Umbilical cord (tissue), 2 donors: ENCODE results near the gene SORCS3.

DNA sequence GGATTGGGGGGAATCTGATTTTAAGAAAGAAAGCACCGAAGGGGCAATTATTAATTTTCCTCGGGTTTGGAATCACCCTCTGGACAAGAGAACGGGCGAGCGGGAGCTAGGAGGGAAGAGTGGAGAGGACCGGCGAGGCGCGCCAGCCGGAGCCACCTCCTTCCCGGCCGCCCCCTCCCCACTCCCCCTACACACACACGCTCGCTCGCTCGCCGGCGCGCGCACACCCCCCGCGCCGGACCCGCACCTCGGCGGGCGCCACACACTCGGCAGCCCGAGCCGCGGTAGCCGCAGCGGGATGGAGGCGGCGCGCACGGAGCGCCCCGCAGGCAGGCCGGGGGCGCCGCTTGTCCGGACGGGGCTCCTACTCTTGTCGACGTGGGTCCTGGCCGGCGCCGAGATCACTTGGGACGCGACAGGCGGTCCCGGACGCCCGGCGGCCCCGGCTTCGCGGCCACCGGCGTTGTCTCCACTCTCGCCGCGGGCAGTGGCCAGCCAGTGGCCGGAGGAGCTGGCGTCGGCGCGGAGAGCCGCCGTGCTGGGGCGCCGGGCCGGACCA, at the start of gene SORCS3:
SORCS3 (plus strand) TSS at position 261 of the 559 bp plus-strand sequence.
- RAMPAGE, long total RNA, result no peak

- RAMPAGE, long total RNA, result no peak
Measured at GRCh38 chr10:105877750-105878261, 1236.7 kb downstream of the SORCS3 start.

GRCh38 chr10:106931367-106931817, 233.1 kb downstream of the SORCS1 start:
- RAMPAGE, long total RNA, result no peak

GRCh38 chr10:107162922-107163515, 1.5 kb downstream of the SORCS1 start:
- RAMPAGE, long total RNA, result no peak

- RAMPAGE, long total RNA, result no peak
Measured at GRCh38 chr10:109953723-109953970, 30.3 kb upstream of the XPNPEP1 start.

GRCh38 chr10:109982023-109982591, 25.7 kb upstream of the ADD3 start:
- RAMPAGE, long total RNA, result no peak

DNA sequence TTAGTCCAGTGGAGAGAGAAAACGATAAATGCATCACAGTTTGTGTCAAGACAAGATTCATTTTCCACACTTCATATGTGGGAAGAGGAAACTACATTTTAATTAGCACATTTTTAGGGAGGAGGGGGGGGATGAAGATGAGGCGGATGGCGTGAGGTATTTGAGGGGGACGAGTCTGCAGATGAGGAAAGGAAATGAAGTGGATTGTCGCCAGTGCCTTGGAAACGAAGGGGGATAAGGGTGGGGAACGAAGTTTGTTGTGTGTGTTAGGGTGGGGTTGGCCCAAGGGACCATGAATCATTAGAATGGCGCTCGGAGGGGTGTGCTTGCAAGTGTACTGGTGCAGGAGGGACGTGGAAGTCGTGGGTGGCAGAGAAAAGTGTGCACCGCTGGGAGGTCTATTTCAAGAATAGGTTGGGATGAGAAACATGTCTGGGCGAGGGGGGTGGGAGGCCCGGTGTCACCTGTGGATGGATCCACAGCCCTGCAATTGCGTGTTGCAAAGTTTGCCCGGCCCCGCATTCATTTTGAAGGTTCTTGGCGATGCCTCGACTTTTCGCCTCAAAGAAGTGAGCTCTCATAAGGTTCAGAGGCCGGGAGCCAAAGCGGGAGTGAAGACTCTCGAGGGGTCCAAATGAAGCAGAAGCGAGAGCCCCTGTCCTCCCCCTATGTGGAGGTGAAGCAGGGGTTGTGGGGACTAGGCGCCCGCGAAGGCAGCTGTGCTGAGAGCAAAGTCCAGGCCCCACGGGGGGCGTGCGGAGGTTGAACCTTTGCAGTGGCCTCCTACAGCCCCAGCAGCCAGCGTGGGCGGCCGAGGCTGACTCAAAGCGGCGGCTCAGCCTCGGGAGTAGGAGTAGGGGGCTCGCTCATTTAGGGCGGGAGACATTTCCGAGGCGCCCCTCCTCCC, 903 bp upstream of the ADD3 start:
- RAMPAGE, long total RNA, result no peak

DNA sequence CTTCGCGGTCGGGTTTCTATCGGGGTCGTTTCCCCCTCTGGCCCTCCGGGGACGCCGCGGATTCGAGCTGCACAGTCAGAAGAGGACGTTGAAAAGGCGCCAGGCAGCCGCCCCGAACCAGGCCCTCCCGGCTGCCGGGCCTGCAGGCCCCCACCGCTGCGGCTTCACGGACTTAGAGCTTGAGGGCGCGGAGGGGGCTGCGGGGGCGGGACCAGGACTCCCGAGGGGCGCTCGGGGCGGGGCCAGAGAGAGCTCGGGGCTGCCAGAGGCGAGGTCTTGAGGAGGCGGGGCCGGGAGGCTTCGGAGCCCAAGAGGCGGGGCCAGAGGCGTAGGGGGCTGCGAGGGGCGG, 275 bp upstream of the ADD3 start:
- RAMPAGE, long total RNA, result no peak

GRCh38 chr10:110048082-110048548, 40.3 kb downstream of the ADD3 start:
- RAMPAGE, long total RNA, result no peak

- RAMPAGE, long total RNA, result no peak
Measured at GRCh38 chr10:110214406-110214781, 7.0 kb downstream of the MXI1 start.

- RAMPAGE, long total RNA, result no peak
Measured at GRCh38 chr10:110269345-110270135, 35.2 kb downstream of the SMNDC1 start.

DNA sequence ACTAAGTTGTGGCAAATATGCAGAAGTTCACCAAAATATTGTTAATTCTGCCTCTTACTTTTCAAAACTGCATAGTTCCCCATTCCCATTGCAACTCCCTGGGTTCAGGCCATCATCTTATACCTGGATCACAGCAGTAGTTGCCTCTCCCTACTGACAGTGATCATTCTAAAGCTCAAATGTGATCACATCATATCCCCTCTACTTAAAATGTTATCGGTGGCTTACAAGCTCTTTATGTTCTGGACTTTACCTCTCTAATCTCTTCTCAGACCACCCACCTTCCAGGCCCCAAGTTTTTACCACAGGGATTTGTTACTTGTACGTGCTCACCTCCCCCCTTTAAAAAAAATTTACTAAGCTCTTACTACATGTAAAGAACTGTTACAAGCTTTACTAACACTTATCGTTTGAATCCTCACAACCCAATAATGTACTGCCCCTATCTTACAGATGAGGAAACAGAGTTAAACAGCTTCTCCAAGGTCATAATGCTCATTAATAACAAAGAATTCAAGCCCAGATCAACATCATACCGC, 8.1 kb downstream of the SMNDC1 start:
- RAMPAGE, long total RNA, result no peak

DNA sequence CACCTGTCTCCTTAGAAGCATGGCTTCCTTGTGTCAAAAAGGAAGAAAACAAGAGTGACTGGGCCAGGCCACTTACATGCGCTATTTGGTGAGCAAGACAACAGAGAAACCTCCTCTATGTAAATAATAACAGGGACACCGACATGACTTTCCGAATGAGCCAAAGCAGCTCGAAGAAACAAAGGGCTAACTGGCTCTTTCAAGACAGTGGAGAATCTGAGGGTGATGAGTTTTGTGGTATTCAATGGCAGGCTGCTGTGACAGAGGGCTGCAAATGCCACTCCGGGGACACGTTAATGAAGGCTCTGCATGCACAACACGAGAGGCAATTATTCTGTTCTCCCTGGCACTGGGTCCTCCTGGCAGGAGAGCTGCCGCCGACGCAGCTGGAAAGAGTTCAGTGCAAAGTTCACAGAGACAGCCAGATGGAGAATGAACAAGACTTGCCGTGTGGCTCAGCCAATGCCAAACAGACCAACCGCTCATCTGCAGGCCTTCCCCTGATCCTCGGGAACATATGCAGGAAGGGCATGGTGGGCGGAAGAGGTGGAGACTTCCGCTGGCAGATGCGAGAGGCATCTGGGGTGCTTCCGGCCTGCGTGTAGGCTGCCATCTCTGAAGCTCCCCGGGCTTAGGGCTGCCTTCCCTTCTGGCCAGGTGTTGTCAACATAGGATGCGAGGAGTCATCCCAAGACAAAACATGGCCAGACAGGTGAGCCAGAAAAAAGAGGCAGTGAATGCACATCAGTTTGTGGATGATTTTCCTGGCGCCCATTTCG, 59.1 kb upstream of the SMNDC1 start:
- RAMPAGE, long total RNA, result no peak

- RAMPAGE, long total RNA, result no peak
Measured at GRCh38 chr10:110410273-110410894, 87.3 kb upstream of the DUSP5 start.

- RAMPAGE, long total RNA, result no peak
Measured at GRCh38 chr10:110447020-110447866, 50.5 kb upstream of the DUSP5 start.

GRCh38 chr10:110502112-110502397, 4.3 kb downstream of the DUSP5 start:
- RAMPAGE, long total RNA, result no peak

GRCh38 chr10:110513699-110514348, 16.1 kb downstream of the DUSP5 start:
- RAMPAGE, long total RNA, result no peak

- RAMPAGE, long total RNA, result no peak
Measured at GRCh38 chr10:110580548-110581184, 13.2 kb downstream of the SMC3 start.

DNA sequence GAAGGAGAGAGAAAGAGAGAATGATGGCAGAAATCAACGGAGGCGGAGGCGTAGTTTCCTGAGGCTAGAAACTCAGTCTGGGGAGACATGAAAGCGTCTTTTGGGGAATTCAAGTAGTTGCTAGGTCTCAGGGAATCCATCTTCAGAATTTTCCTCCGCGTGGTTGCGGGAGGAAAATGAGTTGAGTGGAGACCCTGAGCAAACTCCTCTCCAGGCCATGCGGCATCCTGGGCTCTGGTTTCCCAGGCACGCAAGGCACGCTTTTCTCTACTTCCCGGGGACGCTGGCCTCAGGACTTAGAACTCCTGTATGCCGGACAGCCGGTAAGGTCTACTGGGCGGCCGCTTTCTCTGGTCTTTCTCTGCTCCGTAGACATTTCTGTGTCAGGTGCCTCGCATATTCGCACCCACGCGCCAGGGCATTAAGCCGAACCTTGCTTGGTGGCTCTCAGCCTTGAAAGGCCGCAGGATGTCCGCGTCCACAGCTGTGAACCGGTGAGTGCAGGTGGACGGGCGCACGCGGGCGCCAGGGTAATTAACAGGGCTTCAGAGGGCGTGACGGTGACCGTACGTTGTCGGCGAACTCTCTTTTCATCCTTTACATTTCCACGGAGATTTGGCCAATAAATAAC, 1.1 kb upstream of the RBM20 start:
- RAMPAGE, long total RNA, result no peak

- RAMPAGE, long total RNA, result no peak
Measured at GRCh38 chr10:110793243-110793948, 78.3 kb upstream of the PDCD4 start.